ENCODE data around the gene DCP1B.

- RRBS = no CpG with 5 or more reads among the region's 12 CpGs
Measured at GRCh38 chr12:144395-145024, 69.4 kb downstream of the SLC6A12 start.

DNA sequence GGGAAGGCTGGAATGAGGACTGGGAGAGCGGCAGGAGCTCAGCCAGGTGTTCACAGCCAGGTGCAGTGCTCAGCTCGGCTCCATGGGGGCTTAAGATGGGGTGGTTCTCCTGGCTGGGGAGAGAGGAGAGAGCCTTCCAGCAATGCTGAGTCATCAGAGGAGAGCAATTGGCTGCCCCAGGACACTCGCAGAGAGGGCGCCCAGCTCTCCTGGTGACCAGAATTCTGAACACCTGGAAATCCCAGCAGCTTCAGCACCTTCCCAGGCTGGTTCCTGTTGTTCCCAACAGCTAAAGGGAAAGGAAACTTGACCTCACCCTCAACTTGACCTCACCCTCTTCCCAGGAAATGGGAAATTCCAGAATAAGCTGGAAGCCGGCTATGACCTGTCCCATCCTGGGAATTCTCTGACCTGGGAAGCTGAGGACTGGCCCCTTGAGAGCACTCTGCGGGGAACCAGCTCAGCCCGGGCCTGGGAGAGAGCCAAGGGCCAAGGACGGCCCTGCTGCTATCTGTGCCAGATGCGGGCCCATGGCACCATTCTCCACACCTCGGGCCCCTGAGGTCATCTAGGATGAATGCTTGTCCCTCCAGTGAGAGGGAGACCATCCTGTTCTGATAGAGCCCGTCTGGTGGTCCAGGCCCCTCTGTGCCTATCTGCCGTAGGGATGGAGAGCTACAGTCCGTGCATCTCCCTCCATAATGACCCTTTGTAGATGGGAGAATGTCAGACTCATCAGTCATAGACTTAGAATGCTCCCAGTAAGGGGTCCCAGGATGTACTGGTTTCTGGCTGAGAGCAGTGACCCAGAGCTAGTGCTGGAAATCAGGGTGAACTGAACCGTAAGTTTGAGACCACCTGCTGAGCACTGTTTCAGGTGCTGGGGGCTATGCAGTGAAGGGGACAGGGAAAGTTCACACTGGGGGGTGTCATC is 34.4 kb downstream of the SLC6A12 start:
- RRBS = 100% methylated on average over 1 of the region's 14 CpGs

- RRBS = no CpG with 5 or more reads among the region's 4 CpGs
Measured at GRCh38 chr12:295488-295896, 32.9 kb upstream of the SLC6A13 start.

DNA sequence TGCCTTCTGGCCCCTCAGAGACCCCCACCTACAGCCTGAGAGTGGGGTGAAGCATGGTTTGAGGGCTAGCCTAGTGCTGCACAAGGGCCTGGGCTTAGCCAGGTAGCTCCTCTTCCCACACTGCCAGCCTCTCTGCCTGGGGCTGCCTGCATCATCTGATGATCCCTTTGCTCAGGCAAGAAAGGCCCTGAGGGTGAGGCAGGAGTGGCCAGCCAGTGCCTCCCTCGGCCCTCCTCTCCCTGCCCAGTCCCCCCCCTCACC is 81.8 kb downstream of the B4GALNT3 start:
- RRBS = no CpG with 5 or more reads among the region's 1 CpG

GRCh38 chr12:611159-611487 is 52.1 kb downstream of the NINJ2 start:
- RRBS = no CpG with 5 or more reads among the region's 2 CpGs

DNA sequence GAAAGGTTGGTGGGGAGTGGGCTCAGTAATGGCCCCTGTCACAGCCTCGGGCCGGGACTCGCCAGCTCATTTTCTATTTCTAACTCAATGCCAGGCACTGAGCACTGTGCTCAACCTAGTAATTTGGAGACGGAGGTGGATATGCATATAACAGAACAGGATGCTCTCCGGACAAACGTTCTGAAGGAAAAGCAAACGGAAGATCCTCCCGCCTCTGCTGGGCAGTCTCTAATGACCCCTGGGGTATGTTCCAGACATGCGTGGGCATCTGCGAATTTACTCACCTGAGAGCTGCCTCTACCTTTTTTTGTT is 32.2 kb downstream of the NINJ2 start:
- RRBS = no CpG with 5 or more reads among the region's 10 CpGs

GRCh38 chr12:631354-631589 is 32.0 kb downstream of the NINJ2 start:
- RRBS = no CpG with 5 or more reads among the region's 12 CpGs

DNA sequence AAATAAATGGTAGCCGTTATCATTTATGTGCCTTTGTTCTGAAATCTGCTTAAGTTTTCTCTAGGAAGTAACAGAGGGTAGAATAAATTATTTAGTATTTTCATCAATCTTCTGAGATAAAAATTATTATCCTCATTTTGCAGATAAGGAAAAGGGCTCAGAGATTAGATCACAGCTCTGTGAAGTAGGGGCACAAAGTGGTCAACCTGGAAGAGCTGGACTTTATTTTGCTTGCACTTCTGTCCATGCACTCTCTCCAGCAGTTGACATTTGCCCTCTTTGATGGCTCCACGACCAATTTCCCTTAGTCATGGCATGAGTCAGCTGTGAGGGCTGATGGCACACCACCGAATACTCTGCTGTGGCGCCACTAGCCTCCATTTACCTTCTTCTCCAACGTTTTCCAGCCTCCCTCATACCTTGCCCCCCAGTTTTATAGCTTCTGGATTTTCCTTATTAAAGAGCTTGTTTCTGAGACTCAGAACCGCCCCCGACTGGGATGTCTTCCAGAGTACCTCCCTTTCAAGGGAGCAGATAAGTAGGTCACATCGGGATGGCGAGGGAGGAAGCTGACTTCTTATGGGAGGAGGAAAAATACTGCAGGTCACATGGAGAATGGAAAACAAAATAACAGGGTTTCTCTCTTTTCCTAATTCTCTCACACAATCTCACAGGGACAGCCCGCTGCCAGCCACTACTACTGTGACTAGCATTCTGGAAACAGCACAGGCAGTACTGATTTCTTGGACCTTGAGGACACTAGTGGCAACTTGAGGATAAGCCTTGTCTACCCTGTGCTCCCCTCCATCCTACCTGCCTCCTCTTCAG is 17.6 kb downstream of the NINJ2 start:
- RRBS = no CpG with 5 or more reads among the region's 10 CpGs

DNA sequence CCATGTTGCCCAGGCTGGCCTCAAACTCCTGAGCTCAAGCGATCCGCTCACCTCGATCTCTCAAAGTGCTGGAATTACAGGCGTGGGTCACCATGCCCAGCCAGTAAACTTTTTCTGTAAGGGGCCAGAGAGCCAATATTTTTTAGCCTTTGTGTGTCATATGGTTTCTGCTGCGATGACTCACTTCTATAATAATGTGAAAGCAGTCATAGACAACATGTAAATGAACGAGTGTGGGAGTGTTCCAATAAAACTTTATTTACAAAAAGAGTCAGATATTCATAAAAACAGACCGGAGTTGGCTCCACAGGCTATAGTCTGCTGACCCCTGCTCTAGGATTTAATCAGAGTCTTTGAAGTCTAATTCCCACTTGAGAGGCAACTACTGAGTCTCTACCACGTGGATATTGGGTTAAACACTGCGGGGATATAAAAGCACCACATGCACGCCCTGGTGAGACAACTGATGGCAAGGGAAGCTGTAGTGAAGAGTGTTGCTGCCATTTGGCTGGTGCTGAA is 3.5 kb upstream of the NINJ2 start:
- RRBS = no CpG with 5 or more reads among the region's 10 CpGs

DNA sequence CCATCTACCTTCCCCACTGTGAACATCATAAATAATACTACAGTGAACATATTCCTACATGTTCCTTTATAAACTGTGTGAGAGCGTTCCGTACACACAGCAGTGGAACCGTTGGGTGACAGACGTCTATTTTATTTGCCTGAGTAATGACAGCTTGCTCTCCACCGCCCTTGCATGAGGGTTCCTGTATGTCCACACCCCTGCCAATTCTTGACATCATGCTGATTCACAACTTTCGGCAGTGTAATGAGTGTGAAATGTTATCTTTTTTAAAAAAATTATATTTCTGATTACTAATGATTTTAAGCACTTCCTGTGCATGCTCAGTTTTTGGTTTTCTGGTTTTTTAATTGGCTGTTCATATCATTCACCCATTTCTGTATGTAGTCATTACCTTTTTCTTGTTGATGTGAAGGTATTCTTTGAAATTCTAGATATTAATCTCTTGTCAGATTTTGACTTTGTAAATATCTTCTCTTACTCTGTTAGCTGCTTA is 4.3 kb upstream of the RAD52 start:
- RRBS = no CpG with 5 or more reads among the region's 6 CpGs

DNA sequence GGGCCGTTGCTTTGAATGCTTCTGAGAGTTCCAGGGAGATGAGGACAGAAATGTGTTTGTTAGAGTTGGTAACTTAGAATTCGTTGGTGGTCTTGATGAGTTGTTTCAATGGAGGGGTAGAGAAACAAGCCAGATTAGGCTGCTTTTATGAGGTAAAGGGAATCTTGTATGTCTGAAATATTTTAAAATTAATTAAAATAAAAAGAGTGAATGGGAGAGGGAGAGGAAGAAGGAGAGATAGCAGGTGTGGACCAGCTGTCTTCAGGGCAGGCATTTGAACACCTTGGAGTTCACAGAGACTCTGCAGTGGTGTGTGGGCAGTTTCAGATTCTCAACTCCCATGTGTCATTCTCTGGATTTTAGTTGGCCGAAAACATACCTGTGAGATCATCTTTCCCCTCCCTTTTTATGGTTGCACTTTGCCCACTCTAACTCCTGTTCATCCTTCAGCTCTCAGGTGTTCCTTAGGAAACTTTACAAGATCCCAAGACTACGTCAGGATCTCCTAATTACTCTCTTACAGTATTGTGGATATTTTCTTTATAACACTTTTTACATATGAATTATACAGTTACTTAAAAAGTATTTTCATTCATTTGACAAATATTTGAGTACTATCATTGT is 108.1 kb downstream of the ERC1 start:
- RRBS = no CpG with 5 or more reads among the region's 4 CpGs

- RRBS = 2% methylated on average over 92 of the region's 151 CpGs
Measured at GRCh38 chr12:1530635-1531790, 63.4 kb downstream of the FBXL14 start.

- RRBS = no CpG with 5 or more reads among the region's 4 CpGs
Measured at GRCh38 chr12:1591122-1591584, 3.2 kb downstream of the FBXL14 start.

GRCh38 chr12:1629279-1629541 is 179 bp downstream of the WNT5B start:
- RRBS = no CpG with 5 or more reads among the region's 9 CpGs

DNA sequence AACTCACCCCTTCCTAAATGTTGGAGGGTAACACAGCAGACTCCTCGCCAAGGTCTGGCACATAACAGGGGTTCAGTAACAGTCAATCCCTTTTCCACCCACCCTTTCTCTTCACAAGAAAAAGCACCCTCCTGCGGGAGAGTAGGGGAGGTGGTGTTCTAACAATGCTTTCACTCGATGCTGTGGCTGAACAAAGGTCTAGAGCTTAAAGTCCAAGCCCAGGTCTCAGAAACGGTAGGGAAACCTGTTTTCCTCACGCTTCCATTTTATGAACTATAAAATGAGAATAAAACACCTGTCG is 20.8 kb upstream of the CACNA2D4 start:
- RRBS = no CpG with 5 or more reads among the region's 6 CpGs

GRCh38 chr12:1993826-1994656 is 10.2 kb downstream of the DCP1B start:
- RRBS = no CpG with 5 or more reads among the region's 2 CpGs

- RRBS = no CpG with 5 or more reads among the region's 67 CpGs
Measured at GRCh38 chr12:2003595-2004797, at the start of gene DCP1B. DCP1B (minus strand) TSS chr12:2004457.

- RRBS = no CpG with 5 or more reads among the region's 6 CpGs
Measured at GRCh38 chr12:2084361-2085050, 31.7 kb downstream of the CACNA1C start.

- RRBS = 98% methylated on average over 3 of the region's 27 CpGs
Measured at GRCh38 chr12:2191257-2192130, 138.7 kb downstream of the CACNA1C start.

DNA sequence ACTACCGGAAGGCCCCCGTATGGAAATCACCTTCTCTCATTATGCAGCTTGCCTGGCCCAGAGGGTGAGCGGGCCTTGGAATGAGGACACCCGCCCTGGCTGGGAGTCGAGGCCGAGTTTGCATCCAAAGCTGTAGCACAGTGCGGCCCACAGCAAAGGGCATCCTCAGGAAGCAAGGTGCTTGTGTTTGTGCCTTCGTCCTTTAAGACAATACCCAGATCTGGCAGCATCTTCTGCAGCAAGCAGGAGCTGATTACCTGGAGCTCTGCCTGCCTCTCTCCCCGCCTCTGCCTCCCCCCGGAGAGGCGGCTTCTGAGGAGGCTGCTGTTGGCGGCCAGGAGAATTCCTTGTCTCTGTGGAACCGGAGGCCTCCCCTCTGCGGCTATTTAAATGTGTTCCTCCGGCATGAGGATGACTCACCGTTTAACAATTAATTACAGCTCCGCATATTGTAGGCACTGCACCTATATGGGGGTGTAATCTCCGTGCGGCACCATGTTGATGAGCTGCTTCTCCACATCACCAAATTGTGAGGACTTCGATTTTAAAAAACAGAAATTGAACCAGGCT is 145.3 kb downstream of the CACNA1C start:
- RRBS = 3% methylated on average over 5 of the region's 20 CpGs